Measurements from ENCODE around the gene ACTR6.

DNA sequence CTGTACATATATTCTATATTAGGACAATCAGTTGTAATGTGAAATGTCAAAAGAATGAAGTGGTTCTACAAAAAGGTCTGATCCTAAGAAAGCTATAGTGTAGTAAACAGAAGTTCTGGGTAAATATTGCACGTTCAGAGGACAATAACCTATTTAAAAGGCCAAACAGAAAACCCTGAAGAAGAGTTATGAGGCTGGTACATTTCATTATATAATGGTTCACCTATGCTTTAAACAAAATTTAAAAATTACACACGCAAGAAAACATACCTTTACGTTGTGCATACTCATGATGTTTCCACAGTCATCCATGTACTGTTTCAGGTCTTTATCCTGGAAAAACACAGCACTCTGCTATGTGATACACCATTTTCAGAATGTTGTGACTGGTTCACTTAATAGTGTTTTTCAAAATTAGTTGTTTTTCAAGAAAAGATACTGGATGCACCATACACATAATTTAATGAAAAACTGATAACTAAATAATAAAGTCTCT is 102.9 kb downstream of the ELK3 start:
- PRO-cap: no peak
- RAMPAGE, long total RNA, 4 experiments: no peak in any of the 4 experiments

GRCh38 chr12:96298752-96299000 is 101.6 kb downstream of the CDK17 start:
- PRO-cap: no peak
- RAMPAGE, long total RNA, 4 experiments: no peak in any of the 4 experiments

DNA sequence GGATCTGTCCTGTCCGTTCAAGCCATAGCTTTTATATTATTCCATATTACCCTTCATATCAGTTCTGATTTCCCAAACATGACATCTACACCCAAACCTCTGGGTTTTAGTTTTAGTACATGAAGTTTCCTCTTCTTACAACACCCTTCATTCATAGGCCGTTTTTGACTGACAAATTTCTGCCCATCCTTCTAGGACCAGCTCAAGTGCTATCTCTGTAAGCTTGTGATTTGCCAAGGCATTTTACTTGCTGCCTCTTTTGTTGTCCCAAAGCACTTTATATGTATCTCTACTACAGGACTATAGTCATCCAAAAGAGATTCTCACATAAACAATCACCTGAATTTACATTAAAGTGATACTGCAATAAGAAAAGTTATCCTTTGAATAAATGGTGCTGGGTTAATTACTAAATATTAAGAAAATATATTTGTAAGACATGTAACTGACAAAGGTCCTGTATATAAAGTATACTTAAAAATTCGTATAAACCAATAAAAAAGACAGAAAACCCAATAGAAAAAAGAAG is 91.0 kb downstream of the CDK17 start:
- PRO-cap: no peak
- RAMPAGE, long total RNA, 4 experiments: start-site peak on the minus strand in 1 of 4 experiments, centred at position 114 of the sequence, 19 reads per replicate

DNA sequence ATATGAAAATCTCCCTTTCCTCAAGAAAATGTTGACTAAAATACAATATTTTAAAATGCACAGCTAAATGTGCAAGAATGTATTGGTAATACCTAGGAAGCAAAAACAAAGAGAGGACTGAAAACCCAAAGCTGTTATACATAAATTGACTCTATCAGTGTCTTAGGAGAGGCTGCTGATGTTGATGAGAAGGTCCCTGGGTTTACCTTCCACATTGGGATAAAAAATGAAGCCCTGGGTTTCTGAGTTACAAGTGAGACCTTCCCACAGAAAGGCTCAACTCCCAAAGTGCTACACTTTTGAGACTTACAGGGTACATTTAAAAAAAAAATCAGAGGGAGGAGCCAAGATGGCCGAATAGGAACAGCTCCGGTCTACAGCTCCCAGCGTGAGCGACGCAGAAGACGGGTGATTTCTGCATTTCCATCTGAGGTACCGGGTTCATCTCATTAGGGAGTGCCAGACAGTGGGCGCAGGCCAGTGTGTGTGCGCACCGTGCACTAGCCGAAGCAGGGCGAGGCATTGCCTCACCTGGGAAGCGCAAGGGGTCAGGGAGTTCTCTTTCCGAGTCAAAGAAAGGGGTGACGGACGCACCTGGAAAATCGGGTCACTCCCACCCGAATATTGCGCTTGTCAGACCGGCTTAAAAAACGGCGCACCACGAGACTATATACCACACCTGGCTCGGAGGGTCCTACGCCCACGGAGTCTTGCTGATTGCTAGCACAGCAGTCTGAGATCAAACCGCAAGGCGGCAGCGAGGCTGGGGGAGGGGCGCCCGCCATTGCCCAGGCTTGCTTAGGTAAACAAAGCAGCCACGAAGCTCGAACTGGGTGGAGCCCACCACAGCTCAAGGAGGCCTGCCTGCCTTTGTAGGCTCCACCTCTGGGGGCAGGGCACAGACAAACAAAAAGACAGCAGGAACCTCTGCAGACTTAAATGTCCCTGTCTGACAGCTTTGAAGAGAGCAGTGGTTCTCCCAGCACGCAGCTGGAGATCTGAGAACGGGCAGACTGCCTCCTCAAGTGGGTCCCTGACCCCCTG is 84.3 kb downstream of the CDK17 start:
- PRO-cap: no peak
- RAMPAGE, long total RNA, 4 experiments: no peak in any of the 4 experiments

GRCh38 chr12:96398852-96399127 is 1.4 kb downstream of the CDK17 start:
- PRO-cap: no peak
- RAMPAGE, long total RNA, 4 experiments: no peak in any of the 4 experiments

DNA sequence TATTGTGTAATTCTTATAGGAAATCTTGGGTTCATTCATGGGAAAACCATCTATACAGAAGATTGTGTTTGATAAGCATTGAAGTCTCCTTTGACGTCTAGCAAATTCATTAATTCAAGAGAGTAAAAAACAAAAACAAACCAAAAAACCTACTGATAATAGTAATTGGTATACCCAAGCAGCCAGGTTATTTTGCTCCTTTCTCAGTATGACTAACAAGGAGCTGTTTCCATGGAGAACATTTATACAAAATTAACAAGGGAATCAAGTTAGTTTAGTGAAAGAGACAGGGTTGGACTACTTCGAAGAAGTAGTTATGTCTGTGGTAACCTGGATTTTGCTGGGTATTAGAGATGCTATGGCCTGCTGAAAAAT is 43.1 kb upstream of the CFAP54 start:
- PRO-cap: no peak
- RAMPAGE, long total RNA, 4 experiments: no peak in any of the 4 experiments

- PRO-cap: no peak
- RAMPAGE, long total RNA, 4 experiments: no peak in any of the 4 experiments
These were observed 93.0 kb downstream of the NEDD1 start for GRCh38 chr12:97000164-97000424.

GRCh38 chr12:97305987-97306498 is 399.0 kb downstream of the NEDD1 start:
- PRO-cap: no peak
- RAMPAGE, long total RNA, 4 experiments: no peak in any of the 4 experiments

DNA sequence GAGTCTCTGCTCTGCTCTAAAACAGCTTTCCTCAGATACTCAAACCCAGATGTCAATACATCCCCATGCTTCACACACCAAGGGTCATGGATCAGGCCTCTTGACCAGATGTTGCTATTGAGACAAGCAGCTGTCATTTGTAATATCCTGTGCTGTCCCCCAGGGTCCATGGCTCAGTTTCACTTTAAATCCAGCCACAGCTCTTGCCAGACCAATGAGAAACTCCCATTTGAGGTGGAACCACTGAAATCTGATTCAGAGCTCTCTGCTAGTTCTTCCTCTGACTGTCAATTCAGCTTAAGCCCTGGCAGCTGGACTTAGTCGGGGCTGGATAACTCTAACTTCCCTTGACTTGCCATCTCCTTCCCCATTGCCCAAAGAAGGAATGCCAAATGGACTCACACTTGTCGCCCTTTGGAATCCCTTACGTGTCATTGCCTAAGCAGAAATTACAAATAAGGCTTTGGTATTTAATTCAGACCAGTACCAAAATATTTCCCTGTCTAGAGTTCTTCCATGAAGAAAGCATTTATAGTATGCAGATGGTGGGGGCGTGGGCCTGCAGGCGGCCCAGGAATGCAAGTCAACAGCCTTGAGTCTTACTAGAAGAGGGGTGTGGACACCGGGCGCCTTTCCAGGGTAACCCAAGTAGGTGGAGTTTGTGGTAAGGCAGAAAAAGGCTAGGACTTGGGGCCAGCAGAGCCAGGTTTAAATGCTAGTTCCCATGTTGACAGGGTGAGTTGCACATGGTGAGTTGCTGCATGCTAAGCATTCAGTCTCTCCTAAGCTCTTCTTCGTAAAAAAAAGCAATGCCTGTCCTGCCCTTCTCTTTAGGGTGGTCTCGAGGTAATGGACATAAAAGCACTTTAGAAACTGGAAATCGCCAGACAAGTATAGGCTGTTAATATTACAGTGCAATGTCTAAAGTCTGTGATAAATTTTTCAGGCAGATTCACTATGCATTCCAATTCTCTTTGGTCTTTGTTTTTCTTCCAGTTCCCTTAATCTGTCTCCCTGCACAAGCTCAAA is 96.8 kb upstream of the TMPO start:
- PRO-cap: no peak
- RAMPAGE, long total RNA, 4 experiments: no peak in any of the 4 experiments

DNA sequence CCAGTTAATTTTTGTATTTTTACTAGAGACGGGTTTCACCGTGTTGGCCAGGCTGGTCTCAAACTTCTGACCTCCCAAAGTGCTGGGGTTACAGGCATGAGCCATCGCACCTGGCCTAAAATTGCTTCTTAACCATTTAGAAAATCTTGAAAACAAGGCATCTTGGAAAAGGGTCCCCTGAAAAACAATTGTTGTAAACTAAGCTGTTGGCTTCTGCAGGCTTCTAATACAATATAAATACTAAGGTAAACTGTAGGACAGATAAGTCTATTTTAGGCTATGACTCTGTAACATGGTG is 19.6 kb upstream of the SLC25A3 start:
- PRO-cap: no peak
- RAMPAGE, long total RNA, 4 experiments: no peak in any of the 4 experiments

GRCh38 chr12:99059784-99060247 is 414.7 kb downstream of the APAF1 start:
- PRO-cap: no peak
- RAMPAGE, long total RNA, 4 experiments: no peak in any of the 4 experiments

DNA sequence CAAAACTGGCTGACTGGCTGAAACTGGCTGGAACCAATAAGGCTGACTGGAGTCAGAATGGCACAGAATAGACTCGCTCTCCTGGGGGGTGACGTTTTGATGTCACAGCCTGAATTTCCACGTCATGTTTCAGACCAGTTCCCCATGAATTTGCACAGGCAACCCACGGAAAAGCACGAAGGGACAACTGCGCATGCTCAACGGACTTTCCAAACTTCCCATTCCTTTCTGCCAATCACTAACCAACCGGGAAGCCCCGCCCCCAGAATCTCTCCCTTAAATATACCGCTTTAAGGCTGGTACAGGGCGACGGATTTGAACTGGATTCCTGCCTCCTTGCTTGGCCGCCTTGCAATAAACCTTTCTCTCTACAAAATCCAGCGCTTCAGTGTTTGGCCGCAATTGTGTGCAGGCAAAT is 434.7 kb downstream of the APAF1 start:
- PRO-cap: no peak
- RAMPAGE, long total RNA, 4 experiments: no peak in any of the 4 experiments

GRCh38 chr12:100200374-100201336 is at the start of gene ACTR6:
ACTR6 (plus strand) TSS chr12:100200815.
- PRO-cap: unidirectional peak, plus-strand start at chr12:100200826
- RAMPAGE, long total RNA, 4 experiments: start-site peak on the plus strand in 3 of 4 experiments, at chr12:100200785-100200834 at its widest, 49 to 54 reads per replicate

DNA sequence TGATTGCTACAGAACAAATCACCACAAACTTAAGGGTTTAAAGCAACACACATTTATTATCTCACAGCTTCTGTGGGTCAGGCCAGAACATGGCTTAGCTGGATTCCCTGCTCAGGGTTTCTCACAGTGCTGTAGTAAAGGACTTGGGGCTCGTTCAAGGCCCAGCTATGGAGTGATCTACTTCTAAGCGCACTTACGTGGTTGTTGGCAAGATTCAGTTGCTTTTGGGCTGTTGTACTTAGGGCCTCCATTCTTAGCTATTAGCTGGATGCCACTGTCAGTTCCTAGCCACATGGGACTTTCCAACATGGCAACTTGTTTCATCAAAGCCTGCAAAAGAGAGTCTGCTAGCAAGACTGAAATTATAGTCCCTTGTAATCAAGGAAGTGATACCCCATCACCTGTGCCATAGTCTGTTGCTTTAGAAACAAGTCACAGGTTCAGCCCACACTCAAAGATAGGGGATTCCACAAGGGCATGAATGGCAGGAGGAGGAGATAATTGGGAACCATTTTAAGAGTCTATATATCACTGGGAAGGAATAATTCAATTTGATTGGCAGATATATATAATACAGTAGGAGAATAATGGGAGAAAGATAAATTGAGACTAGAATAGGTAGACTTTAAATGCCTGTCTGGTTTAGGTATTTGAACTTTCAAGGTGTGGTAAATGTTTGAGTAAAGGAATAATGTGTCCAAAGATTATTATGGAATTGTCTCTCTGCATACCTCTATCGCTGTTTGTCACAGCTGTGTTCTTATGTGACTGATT is 27.1 kb upstream of the SLC17A8 start:
- PRO-cap: no peak
- RAMPAGE, long total RNA, 4 experiments: no peak in any of the 4 experiments

DNA sequence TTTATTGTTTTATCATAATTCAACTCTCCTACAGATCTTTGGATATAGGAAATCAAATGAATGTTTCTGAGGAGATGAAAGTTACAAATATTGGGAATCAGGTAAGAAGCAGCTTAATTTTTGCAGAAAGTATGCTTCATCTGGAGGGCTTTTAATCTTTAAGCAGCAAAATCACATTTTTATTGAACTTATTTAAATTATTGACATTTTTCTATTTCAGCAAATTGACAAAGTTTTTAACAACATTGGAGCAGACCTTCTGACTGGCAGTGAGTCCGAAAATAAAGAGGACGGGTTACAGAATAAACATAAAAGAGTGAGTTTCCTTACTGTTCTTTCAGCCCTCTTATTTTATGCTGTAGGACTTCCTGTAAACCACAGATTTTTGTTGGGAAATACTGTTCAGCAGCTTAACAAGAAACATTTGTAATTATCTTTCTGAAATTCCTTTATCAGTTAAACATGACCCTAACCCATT is 21.2 kb upstream of the SLC17A8 start:
- PRO-cap: no peak
- RAMPAGE, long total RNA, 4 experiments: no peak in any of the 4 experiments

DNA sequence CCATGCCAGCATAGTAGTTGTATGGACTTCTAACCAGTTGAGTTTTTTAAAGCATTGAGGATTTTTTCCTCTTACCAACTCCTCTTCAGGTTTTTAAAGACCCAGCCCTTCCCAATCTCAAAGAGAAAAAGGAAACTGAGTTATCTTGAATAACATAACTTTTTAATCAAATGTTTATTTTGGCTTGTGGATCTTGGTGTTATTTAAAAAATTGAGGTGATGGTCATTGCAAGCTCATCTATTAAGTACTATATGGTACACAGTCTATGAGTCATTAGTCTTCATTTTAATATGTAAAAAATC is 17.6 kb upstream of the SLC17A8 start:
- PRO-cap: no peak
- RAMPAGE, long total RNA, 4 experiments: no peak in any of the 4 experiments

DNA sequence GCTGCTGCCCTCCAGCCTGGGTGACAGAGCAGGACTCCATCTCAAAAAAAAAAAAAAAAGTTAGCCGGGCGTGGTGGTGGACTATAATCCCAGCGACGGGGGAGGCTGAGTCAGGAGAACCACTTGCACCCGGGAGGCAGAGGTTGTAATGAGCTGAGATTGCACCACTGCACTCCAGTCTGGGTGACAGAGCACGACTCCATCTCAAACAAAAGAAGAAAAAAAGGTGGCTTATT is 53.5 kb downstream of the SLC17A8 start:
- PRO-cap: no peak
- RAMPAGE, long total RNA, 4 experiments: no peak in any of the 4 experiments

DNA sequence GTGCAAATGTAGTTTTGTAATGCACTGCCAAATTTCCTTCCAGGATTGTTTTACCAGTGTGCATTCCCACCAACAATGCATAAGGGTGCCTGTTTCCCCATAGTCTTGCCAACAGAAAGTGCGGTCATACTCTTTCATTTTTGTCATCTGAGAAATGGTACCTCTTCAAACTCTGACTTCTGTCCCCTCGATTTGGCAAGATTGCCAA is 28.7 kb upstream of the NR1H4 start:
- PRO-cap: no peak
- RAMPAGE, long total RNA, 4 experiments: no peak in any of the 4 experiments

GRCh38 chr12:100567216-100567706 is 6.2 kb upstream of the GAS2L3 start:
- PRO-cap: no peak
- RAMPAGE, long total RNA, 4 experiments: no peak in any of the 4 experiments

DNA sequence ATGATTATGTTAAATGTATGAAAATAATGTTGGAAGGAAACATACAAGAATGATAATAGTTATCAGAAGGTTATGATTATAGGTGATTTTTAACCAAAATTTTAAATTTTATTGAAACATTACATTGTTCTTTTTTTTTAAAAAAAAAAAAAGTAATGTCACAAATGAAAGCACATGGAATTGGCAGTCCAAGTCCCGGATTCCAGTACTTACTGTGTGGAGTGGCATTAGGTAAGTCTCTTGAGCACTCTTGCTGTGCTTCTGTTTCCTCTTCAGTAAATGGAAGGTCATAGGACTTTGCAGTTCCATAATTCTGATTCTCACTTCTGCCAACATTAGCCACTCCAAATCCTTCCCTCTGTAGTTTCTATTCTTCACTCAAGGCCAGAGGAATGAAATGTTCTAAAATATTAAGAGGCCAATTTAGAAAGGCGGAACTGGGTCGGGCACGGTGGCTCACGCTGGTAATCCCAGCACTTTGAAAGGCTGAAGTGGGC is 19.7 kb upstream of the SLC5A8 start:
- PRO-cap: no peak
- RAMPAGE, long total RNA, 4 experiments: no peak in any of the 4 experiments